ENCODE measurements around a stretch of chr18.

GRCh38 chr18:11887812-11888079, 20.4 kb downstream of the MPPE1 start:
- PRO-cap, 3 experiments, result no peak in any of the 3 experiments
- RAMPAGE, long total RNA, result no peak

DNA sequence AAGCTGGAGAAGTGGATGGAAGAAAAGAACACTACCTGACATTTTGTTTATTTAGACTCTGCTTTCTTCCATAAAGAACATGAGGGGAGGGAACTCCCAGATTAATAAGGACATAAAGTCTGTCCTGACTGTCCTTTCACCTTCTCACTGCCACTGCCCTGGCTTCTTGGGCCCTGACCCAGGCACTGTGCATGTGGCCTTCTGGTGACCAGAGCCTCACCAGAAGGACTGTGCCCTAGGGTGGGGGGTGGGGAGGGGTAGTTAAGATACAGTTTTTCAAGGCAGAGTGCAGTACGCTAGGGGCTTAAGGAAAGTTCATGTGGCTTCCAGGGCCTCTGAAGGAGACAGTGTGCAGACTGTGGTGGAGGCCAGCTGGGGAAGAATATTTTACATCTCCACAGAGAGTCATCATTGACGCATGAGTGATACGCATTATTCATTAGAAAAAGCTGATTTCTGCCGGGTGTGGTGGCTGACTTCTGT, 4.6 kb upstream of the IMPA2 start:
- PRO-cap, 3 experiments, result no peak in any of the 3 experiments
- RAMPAGE, long total RNA, result no peak

DNA sequence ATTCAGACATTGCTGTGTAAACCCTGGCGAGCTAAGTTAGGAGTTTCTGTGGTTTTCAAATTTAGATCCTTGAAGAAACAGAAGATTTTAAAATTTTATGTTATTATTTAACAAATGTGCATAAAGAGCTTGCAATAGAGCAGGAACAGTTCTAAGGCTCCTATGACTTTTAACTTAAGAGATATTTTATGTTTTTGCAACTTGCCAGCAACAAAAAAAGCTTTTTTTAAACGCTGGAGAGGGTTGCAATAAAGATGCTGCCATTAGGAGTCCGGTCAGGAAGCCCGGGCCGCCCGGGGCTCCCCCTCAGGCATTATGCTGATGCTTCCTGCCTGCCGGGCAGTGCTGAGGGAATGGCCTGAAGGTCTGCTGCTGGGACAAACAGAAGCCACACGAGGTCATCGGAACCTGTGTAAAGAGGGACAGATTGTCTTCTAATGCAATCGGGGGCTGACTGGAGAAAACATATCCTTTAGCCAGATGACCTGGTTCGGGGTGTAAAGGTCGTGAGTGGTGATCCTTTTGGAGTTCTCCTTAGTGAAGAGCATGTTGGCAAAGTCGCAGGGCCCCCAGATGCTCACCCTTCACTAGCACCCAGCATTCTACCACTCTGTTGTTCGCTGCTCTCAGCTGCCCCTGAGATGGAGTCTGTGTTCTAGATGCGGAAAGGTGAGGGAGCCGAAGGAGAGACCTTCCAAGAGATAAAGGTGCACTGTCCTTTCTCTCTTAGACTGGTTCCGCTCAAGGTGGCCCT, 2.3 kb downstream of the IMPA2 start:
- PRO-cap, 3 experiments, result no peak in any of the 3 experiments
- RAMPAGE, long total RNA, result no peak

- PRO-cap, 3 experiments, result no peak in any of the 3 experiments
- RAMPAGE, long total RNA, result no peak
Measured at GRCh38 chr18:12001402-12001924, 20.2 kb downstream of the IMPA2 start.

GRCh38 chr18:12011539-12012597, 30.6 kb downstream of the IMPA2 start:
- PRO-cap, 3 experiments, result no peak in any of the 3 experiments
- RAMPAGE, long total RNA, result no peak

GRCh38 chr18:12314313-12315114, 6.5 kb downstream of the TUBB6 start:
- PRO-cap, 3 experiments, result no peak in any of the 3 experiments
- RAMPAGE, long total RNA, result no peak

DNA sequence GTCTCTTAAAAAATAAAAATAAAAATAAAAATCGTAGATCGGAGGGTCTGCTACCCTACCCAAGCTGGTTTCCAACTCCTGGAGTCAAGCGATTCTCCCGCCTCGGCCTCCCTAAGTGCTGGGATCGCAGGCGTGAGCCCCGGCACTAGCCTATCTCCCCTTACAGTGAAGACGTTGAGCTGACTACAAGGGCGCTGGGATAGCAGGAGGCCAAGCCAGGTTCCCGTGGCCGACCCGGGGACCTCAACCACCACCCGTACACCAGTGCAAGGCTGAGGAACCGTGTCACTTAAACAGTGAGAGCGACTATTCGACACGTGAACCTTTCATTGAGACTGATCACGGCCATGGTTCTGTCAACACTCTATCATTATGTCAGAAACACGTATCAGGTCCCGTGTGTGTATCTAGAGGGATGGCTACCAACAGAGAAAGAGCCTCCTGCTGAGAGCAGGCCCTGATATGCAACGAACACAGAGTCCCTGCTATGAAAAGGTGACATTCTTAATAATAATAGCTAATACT, 989 bp downstream of the AFG3L2 start:
- PRO-cap, 3 experiments, result no peak in any of the 3 experiments
- RAMPAGE, long total RNA, result no peak

GRCh38 chr18:12415588-12416193, 8.0 kb downstream of the PRELID3A start:
- PRO-cap, 3 experiments, result no peak in any of the 3 experiments
- RAMPAGE, long total RNA, result no peak

DNA sequence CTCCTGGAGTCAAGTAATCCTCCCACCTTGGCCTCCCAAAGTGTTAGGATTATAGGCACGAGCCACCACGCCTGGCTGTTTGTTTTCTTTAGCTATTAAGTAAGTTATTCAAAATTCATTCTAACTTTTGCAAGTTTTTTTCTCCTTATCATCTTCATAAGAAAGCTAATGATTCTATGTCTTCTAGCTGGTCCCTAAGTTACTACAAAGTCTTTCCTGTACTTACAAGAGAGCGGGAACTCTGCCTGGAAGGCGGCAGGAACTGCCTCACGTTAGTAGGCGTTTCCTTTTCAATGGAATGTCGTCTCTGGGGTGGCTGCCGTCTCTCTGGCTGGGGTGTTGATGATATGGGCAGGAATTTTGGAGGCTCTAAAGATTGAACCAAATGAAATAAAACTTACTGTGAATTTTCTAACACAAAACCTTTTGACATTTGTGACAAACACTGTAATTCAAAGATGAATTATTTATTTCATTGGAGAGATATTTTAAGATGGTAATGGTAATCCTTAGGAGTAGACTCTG, 55.5 kb downstream of the PRELID3A start:
- PRO-cap, 3 experiments, result no peak in any of the 3 experiments
- RAMPAGE, long total RNA, result no peak

GRCh38 chr18:12544457-12544656, 113.5 kb downstream of the SPIRE1 start:
- PRO-cap, 3 experiments, result no peak in any of the 3 experiments
- RAMPAGE, long total RNA, result no peak

- PRO-cap, 3 experiments, result peak in 3 of 3 experiments; most common plus-strand start chr18:12883980 (in 2); most common minus-strand start chr18:12883526 (in 1)
- RAMPAGE, long total RNA, result no peak
Measured at GRCh38 chr18:12883184-12884145, 572 bp downstream of the PTPN2 start.

DNA sequence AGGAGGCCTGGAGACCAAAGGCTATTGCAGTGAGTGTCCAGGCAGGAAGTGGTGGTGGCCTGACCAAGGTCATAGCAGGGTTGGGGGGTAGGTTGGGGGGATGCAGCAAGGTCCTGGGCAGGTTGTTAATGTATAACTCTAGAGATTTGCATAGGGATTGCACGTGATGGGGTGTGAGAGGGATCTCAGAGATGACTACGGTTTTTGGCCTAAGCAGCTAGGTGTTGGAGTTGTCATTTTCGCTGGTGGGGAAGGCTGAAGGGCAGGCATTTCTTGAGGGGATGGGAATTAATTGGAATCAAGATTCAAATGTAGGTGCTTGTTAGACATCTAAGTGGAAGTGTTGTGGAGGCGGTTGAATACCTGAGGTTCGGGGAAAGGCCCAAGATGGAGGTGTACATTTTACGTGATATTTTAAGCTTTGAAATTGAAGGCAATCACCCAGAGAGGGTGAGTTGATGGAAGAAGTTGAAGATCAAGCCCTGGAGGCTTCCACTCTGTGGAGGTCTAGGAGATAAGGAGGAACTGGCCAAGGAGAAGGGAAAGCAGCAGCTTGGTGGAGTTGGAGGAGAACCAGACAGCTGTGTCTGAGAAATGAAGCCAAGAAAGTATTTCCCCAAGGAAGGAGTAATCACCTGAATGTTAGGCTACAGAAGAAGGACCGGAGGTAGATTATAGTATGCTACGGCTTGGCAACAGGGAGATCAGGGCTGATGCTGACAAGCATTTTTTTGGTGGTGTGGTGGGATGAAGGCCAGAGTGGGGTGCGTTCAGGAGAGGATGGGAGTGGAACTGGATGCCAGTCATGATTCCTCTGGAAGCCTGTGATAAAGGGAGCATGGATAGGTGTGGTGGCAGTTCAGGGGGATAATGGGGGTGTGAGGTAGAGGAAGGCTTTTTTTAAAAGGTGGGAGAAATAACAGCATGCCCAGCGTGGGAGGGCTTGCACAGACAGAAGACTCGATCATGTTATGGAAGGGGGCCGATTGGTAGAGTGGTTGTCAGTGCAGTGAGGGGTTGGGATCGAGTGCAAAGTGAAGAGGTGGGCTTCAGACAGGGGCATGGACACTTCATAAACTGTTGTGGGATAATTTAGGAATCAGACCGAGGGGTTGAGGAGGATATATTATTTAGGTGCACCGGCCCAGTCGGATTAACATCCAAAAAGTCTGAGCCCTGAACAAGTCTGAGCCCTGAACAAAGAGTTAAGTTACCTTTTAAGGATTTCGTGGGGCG, 5.4 kb downstream of the CEP192 start:
- PRO-cap, 3 experiments, result no peak in any of the 3 experiments
- RAMPAGE, long total RNA, result no peak

DNA sequence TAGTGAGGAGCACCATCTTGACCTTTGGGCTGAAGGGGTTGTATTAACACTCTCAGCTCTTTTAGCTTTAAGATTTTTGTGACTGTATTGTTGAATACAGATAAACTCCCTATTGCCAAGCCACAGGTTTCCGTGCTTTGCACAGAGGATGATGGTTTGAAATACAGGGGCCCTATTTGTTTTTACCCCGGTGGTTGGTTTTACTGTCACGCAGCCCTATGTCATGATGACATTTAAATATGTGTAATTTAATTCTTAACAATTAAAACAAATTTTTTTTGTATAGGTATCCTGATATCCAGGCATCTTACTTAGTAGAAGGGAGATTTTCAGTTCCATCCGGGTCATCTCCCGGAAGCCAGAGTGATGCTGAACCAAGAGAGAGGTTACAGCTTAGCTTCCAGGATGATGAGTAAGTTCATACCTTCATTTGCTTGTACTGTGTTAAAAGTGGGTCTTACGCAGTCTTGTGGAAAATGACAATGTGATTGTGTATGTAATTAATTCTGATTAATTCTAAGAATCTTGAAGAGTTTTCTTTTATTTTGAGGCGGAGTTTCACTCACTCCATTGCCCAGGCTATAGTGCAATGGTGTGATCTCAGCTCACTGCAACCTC, 10.1 kb downstream of the CEP192 start:
- PRO-cap, 3 experiments, result no peak in any of the 3 experiments
- RAMPAGE, long total RNA, result no peak

DNA sequence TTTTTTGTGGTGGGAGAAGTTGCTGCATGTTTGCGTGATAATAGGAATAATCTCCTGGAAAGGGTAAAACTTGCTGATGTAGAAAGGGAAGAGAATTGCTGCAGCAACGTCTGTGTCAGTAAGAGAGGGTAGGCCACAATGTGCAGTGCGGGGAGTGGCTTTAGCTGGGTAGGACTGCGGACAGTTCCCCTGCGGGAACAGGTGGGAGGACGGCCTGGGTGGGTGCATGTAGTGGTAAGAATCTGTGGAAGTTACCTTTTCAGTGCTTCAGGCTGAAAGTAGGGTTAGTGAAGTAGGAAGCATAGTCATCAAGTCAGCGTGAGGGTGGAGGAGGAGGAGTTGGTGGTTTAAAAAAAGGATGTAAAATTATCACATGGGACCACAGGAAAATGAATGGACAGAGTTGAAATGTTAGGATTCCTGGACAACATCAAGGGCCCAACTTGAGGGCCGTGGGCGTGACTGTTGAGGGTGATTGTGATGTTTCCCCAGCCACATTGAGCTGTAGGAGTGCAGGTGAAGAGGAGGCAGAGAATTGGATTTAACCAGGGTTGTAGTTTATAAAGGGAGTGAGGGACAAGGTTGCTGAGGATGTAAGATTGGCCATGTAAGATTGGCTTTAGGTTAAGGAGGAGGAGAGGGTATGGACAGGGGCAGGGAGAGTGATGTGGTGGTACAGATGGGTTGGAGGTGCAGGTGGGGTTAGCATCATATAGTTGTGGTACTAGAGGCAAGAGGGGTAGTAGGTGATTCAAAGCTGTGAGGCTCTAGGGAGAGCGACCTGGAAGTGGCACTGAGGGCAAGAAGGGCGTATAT, 13.4 kb downstream of the CEP192 start:
- PRO-cap, 3 experiments, result no peak in any of the 3 experiments
- RAMPAGE, long total RNA, result no peak

DNA sequence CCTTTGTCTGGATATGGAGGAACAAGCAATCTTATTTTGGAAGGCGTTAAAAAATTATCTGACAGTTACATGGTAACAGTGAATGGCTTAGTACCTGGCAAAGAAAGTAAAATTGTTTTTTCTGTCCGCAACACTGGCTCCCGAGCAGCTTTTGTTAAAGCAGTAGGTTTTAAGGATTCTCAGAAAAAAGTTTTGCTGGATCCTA, 95.8 kb downstream of the CEP192 start:
- PRO-cap, 3 experiments, result no peak in any of the 3 experiments
- RAMPAGE, long total RNA, result no peak

- PRO-cap, 3 experiments, result no peak in any of the 3 experiments
- RAMPAGE, long total RNA, result no peak
Measured at GRCh38 chr18:13175933-13176379, 42.6 kb upstream of the LDLRAD4 start.

DNA sequence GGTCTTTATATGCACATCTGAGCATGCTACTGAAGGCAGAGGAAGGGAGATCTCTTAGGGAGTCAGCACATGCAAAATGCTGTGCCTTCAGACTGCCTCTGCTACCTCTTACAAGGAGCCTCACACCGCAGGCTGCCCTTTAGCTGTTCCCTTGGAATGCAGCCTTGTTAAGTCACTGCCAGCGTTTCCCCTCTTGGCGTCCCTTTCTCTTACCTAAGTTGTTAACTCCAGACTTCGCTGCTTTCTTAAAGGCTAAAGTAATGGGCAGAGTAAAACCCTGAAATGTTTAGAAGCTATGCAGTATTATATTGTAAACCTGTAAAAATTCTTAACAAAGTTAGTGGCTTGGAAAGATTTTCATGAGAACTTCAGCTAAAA, 49.8 kb downstream of the LDLRAD4 start:
- PRO-cap, 3 experiments, result no peak in any of the 3 experiments
- RAMPAGE, long total RNA, result no peak

GRCh38 chr18:13428125-13428816, 209.7 kb downstream of the LDLRAD4 start:
- PRO-cap, 3 experiments, result no peak in any of the 3 experiments
- RAMPAGE, long total RNA, result no peak

- PRO-cap, 3 experiments, result no peak in any of the 3 experiments
- RAMPAGE, long total RNA, result no peak
Measured at GRCh38 chr18:13435850-13436499, 217.4 kb downstream of the LDLRAD4 start.

GRCh38 chr18:13487572-13488071, 238.7 kb downstream of the FAM210A start:
- PRO-cap, 3 experiments, result no peak in any of the 3 experiments
- RAMPAGE, long total RNA, result no peak

Data from cerebellum (tissue), 5 donors.